REH cell (cell line): ENCODE measurements around a stretch of chr13.

- PRO-cap, result no peak
These were observed 182.6 kb upstream of the CSNK1A1L start for GRCh38 chr13:37288022-37288472.

GRCh38 chr13:37934360-37934842, 64.8 kb upstream of the TRPC4 start:
- PRO-cap, result bidirectional peak, plus-strand start at chr13:37934477, minus-strand start at chr13:37934493

DNA sequence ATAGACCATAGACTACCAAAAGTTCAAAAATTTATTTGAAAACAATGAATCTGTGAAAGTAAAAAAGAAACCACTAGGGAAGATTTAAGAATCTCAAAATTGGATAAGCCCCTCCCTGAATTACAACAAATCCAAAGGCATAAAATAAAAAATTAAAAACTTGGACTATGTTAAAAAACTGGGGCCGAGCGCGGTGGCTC, 58.1 kb downstream of the STOML3 start:
- PRO-cap, result no peak

GRCh38 chr13:39571257-39571985, 31.6 kb downstream of the LHFPL6 start:
- PRO-cap, result no peak

DNA sequence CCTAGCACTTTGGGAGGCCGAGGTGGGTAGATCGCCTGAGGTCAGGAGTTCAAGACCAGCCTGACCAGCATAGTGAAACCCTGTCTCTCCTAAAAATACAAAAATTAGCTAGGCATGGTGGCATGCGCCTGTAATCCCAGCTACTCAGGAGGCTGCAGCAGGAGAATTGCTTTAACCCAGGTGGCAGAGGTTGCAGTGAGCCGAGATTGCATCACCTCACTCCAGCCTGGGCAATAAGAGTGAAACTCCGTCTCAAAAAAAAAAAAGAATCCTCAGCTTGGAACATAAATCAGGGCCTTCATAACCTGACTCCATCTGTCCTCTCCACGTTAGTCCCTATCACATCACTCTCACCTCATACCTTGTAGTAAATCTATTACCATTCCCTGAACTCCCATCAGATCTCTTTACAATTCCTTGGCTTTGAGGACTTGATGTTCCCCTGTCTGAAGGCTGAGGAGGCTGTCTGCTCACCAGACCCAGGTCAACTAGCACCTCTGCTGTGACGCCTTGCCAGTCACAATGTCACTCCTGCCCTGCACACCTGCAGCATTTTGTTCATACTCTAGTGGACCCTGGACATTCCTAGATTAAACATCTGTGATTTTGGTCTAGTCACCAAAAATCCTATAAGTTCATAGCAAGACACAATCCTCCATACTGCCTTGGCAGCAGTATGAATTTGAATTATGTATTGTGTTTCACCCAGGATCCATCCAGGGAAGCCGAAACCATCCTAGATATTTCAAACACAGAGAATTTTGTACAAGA, 15.9 kb downstream of the LHFPL6 start:
- PRO-cap, result no peak

DNA sequence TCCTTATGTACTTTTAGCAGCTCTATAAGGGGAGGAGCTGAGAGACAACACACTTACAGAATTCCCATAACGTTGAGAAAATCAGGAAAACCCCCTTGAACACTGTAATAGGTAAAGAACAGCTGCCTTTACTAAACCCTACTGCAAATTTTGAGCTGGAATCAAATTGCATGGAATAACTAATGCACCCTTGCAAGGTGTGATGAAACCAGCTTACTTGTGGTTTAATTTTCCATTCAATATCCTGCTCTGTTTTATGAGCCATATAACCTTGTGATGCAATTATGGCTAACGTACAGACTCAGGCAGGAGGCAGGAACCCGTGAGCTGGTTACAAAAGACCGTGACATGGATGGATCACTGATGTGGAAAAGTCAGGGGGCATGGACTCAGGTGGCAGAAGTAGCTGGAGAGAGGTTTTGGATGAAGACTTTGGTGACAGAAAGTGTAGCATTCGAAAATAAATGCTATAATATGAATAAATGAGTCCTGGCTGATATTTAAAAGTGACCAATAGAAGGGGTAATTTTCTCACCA, 438.6 kb downstream of the COG6 start:
- PRO-cap, result no peak

DNA sequence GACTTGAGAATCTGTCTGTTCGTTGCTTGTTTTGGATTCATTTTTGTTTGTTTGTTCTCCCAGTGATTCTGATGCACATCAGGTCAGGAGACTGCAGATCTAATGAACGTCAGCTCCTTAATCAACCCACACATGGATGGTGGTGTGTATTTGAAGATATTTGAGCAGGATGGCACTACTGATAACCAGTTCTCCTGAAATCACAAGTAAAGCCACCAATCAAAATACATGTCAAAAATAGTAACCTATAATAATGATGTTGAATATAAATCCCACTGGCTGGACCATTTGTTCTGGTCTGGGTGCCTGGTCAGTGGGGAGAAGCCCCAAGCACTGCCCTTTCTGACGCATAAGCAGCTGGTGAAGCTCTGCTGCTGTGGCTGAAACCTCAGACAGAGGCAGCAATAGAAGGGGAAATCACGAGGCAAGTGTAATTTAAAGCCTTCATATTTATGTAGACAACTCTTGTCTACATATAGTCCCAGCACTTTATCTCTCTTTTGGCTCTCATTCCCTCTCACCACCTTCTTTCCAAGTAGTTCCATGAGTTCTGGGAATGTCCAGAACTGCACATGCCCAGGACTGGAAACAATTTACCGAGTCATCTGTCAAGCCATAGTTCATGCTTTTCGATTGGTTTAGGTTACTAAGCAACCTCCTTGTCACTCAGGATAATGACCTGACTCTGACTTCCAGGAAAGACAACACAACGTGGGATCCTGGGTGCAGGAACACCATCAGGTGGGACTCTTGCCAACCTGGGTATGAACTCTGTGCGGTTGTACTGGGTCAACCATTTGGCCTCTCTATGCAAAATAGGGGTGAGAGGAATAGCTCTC, 322.2 kb downstream of the FOXO1 start:
- PRO-cap, result no peak

DNA sequence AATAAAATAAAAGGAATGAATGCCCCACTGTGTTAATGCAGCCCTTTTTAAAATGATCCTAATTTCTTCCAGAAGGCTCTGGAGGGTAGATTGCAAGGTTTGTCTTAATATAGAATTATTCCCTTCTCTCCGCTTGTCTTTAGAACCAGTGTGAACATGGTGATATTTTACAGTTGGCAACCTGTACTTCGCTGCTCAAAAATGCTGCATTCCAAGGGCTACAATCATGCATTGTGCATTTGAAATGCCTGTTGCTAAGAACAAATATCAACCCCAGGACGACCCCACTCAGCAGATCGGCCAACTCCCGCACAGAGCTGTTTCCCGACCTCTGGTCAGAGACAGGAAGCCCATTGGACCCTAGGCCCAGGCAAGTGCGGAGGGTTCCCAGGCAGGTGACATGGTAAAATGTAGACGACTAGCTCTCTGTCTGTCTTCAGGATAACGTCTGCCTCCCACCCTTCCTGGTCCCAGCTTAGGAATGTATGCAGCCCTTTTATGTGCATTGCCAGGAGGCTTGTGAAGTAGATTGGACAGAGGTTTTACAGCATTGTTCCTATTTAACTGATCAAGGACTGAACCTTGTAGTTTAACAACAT, 263.5 kb downstream of the FOXO1 start:
- PRO-cap, result no peak

DNA sequence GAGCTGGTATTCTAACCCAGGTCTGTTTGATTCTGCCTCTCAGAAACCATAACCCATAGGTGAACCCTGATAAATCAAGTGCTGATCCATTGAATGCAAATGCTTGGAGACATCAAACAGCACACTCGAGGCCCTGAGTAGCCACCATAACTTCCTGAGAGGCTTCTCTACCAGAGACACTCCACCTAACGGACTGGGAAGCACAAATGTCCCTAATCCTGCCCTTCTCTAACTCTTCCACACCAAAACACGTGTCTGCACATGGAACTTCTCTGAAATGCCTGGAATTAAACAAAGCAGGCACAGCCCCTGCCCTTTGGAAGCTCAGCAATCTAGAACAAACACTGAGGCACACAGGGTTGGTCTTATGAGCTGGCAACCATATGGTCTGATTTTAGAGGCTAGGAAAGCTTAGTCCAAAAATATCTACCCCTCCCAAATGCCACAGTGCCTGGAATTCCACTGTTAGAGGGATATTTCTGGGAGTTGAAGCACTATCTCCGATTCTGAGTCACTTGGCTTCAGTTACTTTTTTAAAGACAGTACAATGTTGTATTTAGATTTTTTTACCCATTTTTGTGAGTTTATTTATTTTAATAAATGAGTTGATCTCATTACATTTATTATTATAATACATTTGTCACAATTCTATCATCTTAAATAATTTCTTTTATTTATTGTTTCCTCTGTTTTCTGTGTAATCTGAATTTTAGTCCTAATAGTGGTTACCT, 189.8 kb downstream of the FOXO1 start:
- PRO-cap, result no peak

GRCh38 chr13:40631407-40631996, 34.9 kb downstream of the FOXO1 start:
- PRO-cap, result no peak

GRCh38 chr13:40649034-40649865, 17.2 kb downstream of the FOXO1 start:
- PRO-cap, result no peak

DNA sequence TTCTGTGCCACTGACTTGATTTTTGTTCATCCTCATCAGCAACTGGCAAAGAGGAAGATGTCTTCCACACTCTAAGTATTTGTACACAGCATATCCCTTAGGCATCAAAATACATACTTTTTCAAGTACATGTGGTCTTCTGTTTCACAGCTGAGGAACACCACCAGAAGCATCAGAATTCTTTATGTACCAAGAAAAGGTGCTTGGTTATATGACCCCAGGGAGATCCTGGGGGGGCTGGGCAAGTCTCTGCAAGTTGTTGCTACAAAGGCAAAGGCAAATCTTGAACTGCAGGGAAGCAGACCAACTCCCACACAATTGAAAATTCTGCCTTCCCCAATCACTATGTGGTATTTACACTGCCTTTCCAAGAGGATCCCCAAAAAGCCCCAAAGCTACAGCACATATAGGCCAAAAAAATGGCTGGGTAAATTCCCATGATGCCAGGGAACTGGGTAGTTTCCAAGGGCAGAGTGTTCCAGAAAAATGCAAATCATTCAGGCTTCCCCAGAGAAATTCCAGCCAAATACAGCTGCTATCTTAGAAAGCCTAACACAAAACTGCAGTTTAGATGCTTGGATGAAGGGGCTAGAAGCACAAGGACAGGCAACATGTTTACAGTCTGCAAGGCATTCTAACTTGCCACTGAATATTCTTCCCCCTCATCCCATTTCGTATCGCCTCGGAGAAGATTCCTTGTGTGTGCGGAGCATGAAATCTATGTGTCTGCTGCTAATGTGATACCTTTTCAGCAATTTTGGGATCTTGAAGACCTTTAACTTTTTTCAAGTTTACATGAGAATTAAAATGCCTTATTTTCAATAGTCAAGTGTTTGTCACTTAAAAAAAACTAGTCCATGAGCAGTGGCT, 6.3 kb downstream of the FOXO1 start:
- PRO-cap, result no peak

GRCh38 chr13:40801266-40802352, 12.2 kb downstream of the SLC25A15 start:
- PRO-cap, result no peak

GRCh38 chr13:40942938-40943568, 76.1 kb downstream of the ELF1 start:
- PRO-cap, result no peak

- PRO-cap, result no peak
These were observed 74.7 kb downstream of the ELF1 start for GRCh38 chr13:40944224-40944993.

DNA sequence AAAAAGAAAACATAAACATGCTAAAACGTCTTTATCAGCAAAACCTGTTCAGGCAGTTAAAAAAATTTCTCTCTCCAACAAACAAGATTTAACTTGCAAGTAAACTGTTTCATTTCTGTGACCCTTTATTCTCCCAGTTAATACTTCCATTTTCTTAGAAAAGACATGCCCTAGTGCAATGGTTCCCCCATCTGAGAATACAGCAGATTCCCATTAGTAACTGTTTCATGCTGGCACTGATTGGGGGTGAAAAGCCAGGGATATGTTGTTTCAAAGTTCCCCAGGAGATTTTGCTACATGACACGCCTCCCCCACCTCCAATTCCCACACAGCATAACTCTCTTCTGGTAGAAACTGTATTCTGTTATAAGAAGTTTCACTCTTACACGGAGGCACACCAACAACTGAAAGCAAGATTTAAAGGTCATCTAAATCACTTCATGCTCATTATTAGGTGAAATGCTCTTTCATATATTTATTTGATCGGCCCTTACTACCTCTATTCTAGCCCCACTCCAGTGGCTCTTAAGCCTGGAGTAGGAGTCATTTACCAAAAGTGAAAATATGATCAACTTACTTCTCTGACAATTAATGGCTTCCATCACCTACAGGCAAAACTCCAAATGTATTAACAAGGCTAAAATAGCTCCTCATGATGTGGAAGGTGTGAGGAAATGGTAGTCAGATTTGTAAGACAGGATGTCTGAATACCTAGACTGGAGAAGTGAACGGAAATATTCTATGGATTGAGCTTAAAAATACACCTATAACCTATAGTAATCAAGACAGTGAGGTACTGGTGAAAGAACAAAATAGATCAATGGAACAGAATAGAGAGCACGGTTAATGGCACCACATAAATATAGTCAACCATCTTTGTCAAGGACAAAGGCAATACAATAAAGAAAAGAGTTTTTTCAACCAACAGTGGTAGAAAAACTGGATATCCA, 24.1 kb downstream of the ELF1 start:
- PRO-cap, result no peak

DNA sequence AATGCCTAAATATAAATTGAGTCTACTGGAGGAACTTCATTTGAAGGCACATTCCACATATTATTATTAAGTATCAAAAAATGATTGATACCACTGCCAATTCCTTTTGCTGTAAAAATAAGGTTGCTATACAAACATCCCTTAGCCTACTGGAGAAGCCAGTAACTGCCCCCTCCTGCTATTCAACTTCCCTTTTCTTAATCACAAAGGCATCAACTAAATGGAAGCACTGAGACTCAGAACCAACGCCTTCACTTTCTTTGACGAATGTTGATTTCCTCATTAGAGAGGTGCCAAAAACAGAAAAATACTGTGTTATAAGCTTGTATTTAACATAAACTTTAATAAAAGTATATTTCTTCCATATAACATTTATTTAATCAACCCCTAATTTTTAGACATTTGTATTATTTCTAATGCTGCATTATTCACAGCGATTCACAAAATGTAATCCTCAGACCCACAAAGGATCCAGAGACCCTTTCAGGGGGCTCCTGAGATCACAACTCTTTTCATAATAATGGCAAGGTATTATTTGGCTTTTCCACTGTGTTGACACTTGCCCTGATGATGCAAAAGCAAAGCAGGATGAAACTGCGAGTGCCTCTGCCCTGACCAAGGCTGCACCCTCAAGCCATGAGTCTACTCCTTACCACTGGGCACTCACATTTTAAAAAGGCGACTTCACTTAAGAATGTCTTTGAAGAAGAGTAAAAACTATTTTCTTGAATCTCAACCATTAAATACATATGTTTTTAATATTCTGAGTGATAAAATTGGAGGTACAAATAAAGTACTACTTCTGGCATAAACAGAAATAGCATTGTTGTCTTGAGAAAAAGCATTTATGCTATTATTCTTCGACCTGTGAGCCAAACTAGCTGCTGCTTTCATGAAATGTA, 11.5 kb downstream of the ELF1 start:
- PRO-cap, result bidirectional peak, plus-strand start at position 212 of the sequence, minus-strand start at position 118 of the sequence

DNA sequence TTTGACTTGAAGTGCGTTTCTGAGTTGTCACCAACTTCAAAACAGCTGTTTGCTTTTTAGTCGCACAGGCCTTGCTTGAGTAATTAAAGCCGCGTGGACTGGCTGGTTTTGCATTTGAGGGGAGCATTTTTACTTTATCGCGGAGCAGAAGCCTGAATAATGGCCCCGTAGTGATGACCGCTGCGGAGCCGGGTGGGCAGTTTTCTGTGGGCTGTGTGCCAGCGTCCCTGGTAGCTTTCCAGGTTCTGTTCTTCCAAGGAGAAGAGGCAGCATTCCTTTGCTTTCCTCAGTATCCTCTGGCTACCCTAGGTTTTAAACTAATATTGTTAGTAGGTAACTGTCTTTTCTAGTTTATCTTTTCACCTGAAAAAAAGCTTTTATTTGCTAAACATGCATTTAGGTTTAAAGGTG, 1.1 kb downstream of the NAA16 start:
- PRO-cap, result no peak

GRCh38 chr13:41496340-41497220, 39.2 kb downstream of the RGCC start:
- PRO-cap, result no peak

DNA sequence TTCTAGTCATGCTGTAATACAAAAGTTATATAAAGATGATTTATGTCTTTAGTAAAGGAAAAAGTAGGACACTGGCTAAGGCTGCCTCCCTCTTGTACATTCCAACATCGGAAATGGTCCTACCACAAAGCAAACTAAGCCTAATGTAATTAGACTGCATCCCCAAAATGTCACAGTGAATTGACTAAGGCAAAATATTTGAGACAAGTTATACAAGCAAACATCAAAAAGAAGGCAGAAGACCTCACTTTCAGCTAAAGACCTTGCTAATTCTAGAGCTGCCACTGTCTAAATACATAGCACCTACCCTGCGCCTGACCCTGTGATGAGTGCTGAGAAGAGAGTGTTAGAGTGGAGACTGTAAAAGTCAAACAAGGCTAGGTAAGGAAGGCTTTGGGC, 852 bp upstream of the VWA8 start:
- PRO-cap, result no peak